SJCRH30 (cell line): ENCODE data around the gene INTS4.

DNA sequence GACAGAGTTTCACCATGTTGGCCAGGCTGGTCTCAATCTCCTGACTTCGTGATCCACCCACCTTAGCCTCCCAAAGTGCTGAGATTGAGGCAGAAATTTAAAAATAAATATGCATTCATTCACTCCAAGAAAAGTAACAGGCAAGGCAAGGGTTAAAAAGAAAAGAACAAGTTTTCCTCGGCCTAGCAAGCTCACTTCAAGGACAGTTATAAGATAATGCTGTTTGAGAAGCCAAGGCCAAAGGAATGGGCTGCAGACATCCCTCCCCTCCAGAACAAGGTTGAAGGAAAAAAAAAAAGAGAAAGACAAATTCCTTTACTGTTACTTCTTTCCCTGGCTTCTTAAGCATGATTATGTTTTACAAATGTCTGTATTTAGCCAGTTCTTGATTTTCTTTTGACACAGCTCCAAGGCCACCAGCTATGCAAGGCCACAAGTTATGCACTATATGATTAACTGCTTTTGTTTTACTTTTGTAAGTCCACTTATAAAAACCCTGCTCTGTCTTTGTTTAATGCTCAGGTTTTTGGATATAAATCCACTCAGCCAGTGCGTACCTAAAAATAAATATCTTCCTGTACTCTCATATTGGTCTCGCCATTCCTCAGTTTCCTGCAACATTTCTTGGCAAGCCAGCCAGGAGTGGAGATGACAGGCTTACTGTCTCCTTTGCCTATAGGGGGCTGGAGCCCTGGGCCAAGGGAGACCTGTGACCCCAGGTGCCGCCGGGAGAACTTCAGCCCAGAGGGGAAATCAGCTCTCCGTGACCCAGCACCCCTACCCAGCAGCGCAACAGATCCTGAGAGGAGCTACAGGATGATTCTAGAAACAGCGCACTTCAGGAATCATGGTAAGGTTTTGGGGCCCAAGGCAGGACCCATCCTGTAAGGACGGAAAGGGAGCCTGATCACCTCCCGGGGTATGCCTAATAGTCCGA, 18.6 kb upstream of the AQP11 start:
- RAMPAGE, long total RNA, result no peak

DNA sequence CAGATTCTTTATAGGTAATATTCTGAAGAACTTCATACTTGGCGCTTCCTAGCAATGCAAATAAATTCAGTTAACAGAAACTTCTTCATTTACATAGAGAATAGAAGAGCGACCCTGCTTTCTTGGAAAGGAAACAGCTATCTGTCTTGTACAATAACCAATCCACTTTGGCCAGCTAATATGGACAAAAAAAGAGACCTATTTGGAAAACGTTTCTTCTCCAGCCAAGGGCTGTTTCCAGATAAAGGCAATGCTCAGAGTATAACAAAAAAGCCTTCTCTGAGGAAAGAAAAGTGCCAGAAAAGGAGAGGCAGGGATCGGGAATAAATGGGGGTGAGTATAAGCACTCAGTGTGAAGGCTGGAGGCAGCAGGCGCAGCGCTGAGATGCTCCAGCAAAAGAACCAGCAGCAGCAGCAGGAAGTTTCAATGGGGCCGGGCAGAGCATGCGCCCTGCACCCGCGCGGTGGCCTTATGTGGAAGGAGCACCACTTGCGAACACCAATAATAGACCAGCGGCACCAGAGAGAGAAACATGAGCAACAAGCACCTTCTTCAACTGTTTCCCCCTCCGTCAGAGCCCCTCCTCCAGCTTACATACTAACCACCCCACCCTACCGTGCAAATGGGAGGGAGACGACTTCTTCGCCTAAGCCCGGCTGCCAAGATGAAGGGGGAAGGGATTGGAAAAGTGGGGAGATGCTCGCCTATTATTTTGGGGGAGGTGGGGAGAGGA, 1.3 kb downstream of the RSF1 start:
- RAMPAGE, long total RNA, result no peak

DNA sequence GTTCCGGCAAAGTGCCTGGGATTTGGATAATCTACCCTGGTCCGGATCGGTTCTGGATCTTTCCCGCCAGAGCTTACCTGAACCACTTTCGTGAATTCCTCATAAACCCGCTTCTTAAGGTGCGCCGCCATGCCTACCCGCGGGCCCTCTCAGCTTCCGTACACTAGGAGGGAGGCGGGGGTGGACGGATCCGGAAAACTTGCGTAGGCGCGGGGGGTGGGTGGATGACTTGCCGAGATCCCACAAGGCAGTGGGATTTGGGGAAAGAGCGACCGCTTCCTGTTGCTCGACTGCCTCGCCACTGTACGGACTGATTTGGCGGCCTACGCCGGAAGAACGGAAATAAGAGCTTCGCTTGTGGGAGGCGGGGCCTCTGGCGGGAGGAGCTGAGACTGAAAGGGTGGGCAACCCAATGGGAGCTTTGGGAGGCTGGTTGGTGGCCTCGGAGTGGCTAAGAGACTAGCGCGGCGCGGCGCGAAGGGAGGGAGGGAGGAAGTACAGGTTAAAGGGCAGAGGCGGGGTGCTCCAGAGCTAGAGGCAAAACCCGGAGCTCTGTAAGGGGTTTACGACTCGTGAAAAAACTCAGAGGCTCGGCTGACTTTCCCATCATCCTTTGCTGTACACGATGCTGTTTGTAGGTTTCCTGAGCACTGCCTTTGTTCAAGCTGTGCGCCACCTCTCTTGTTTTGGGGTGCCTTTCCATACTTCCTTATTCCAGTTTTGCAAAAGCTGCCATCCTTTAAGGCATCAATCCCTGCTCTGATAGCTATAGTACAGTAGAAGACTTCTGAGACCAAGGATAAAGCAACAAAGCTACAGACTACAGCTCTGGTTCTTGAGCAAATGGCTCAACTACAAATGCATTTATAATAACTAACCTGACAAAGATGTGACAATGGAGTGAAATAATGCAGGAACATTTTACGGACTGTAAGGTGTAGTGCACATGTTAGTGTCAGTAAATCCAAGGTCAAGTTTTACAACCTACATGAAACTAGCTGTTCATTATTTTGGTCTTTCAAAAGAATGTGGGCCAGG, at the start of gene INTS4:
TSS of gene INTS4 (minus strand) at position 156 of the 1,038 bp plus-strand sequence.
- RAMPAGE, long total RNA, result no peak

DNA sequence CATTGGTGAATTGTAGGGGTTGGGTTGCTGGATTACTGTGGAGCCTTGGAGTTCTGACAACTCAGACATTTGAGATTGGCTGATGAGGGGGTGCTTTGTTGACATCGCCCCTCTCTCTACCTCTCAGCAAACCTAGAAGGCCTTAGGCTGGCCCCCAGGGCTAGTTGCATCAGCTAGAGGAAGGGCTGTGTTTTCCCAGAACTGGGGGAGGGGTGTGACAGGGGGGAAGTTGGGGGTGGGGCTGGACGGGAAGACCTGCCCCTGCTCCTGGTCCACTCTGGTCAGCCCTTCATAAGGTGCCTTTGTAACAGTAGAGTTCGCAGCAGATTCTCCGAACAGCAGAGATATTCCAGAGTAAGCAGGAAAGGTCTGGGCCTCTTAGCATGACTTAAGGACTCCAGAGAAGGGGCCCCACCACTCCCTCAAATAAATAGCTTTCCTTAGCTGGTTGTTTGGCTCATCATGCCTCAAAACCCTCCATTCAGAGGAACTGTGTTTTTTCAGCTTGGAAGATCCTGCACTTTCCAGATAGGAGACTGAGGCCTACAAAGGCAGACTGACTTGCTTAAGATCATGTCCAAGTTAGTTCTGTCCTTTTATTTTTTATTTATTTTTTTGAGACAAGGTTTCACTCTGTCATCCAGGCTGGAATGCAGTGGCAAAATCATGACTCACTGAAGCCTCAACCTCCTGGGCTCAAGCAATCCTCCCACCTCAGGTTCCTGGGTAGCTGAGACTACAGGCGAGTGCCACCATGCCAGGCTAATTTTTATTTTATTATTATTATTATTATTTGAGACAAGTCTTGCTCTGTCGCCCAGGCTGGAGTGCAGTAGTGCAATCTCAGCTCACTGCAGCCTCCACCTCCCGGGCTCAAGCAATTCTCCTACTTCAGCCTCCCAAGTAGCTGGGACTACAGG, 12.3 kb upstream of the THRSP start:
- RAMPAGE, long total RNA, result no peak

DNA sequence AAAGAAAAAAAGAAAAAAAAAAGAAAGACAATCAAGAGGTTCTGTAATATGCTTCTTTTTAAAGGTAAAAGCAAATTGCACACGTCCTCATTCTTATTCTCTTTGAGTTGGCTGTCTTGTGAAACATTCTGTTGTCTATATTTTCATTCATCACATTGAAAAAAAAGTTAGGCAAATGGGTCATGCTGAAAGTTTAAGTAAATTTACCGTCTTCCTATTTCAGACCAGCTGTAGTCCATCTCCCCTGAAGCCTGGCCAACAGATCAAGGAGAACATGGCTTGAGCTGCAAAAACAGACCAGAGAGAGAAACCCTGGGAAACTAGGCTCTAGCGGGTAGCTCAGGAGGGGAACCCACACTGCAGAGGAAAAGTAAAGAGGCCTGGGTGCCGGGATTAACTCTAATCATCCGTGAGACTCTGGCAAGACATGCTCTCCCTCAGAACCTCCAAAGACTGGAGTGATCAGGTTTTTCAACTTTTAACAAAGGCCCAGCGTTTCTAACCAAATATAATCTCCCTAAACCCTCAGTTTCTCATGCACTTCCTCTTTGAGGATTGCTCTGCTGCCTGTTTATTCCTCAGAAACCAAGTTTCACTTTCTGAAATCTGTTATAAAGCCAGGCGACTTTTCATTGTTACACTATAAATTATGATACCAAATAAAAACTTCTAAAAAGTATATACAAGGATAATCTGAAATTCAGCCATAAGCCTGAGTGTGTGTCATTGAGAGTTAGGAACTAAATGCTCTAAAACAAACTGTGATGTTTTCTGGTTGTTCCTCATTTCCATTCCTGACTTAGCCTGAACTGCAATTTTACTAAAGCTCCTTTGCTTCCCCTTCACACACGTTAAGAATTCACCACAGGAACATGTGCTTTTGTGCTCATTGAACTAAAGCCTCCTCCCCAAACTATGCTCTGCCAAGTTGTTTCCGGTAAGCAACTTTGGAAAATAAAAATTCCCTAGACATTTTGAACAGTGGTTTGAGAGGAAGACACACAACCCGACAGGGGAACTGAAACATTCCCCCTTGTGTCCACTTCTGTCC, 67.4 kb downstream of the GAB2 start:
- RAMPAGE, long total RNA, result no peak

- RAMPAGE, long total RNA, result no peak
Measured at GRCh38 chr11:78369396-78369894, 48.2 kb downstream of the GAB2 start.

GRCh38 chr11:78387012-78387733, 30.4 kb downstream of the GAB2 start:
- RAMPAGE, long total RNA, result no peak

- RAMPAGE, long total RNA, result no peak
Measured at GRCh38 chr11:78400007-78400600, 17.5 kb downstream of the GAB2 start.

DNA sequence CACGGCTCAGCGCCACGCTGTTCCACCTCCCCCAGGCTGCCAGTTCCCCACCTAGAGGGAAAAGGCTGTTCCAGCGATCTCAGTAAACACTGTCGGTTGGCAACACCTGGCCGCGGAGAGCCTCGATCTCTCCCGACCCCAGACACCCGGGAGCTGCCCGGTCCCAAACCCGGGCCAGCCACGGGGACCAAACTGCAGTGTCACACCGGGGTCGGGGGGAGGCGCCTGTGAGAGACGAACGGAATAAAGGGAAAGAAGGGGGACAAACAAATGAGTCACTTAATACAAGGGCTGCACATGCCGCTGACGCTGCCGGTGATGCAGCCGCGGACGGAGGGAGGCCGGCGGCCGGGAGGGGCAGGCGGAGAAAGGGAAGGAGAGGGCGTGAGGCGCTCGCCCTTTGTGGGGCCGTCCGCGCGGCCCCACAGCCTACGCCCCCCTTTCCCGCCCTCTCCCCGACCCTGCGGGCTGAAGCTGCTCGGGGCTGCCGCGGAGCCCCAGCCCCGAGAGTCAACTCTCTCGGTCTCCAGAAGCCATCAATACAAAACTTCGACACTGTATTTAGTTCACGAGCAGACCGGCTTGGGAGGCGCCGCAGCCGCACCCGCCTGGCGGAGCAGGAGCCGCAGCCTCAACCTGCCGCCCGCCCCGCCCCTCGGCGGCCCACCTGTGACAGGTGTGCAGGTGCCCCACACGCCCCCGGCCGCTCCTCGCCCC, 653 bp downstream of the GAB2 start:
- RAMPAGE, long total RNA, result no peak

DNA sequence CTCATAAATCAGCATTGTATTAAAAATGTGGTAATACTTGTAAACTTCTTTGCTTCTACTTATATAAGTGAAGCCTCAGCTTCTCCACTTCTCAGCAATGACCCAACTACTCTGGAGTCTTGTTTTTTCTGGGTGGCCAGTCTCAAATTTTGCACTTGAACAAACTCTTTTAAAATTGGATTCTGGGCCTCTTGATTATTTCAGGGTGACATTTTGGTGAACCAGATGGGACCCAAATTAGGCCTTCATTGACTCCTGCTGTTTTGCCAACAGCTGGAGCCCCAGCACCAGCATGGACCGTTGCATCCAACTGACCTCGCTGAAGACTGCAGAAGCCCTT, 41.8 kb downstream of the NARS2 start:
- RAMPAGE, long total RNA, result no peak

GRCh38 chr11:78560641-78561282, 13.9 kb downstream of the NARS2 start:
- RAMPAGE, long total RNA, result no peak

GRCh38 chr11:78651193-78651423, 76.4 kb upstream of the NARS2 start:
- RAMPAGE, long total RNA, result no peak

DNA sequence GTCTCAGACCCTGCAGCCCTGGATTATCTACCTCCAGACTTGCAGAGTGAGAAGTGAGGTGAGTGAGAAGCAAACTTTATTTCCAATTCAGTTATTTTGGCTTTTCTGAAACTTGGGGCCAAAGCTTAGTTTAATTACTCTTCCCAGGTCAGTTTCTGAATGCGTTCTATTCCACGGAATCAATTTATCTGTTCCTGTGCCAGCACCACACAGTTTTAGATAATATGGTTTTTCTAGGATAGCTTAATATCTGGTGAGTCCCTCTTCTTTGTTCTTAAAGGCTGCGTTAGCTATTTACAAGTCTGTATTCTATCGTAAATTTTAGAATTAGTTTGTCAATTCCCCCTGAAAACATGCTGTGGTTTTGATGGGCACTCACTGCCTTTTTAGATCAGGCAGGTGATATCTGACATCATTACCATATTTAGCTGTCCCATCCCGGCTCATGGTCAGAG, 150.3 kb upstream of the NARS2 start:
- RAMPAGE, long total RNA, result no peak

- RAMPAGE, long total RNA, result no peak
Measured at GRCh38 chr11:78833098-78833348, 258.4 kb upstream of the NARS2 start.

DNA sequence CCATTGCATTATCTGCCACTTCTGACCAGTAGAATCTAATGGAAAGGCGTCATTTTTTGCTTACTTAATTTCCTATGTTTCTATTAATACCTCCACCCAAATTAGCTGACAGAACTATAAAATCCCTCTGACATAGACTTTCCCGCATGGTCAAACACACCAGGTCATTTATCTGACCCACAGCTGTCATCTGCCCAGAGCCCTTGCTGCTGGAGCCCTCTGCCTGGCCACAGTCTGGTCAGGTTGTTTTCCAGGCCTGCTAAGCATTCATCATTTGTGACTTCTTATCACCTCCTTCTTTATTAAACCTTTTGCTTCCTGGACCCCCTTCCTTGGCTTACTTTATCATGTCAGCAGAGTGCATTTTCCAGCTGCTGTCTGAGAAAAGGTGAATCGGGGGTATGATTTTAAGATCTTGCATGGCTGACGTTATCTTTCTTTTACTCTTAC, 258.7 kb upstream of the NARS2 start:
- RAMPAGE, long total RNA, result no peak

DNA sequence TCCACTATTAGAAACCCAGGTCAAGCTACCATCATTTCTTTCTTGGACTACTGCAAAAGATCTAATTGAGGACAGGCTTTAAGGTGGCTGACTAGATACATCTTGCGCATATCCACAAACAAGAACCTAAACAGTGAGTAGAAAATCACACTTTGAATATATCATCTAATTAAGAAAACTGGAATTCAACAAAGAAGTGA, 1040.5 kb downstream of the FAM181B start:
- RAMPAGE, long total RNA, result no peak

- RAMPAGE, long total RNA, result no peak
Measured at GRCh38 chr11:81869947-81870579, 863.6 kb downstream of the FAM181B start.

GRCh38 chr11:82403689-82404081, 330.0 kb downstream of the FAM181B start:
- RAMPAGE, long total RNA, result no peak

DNA sequence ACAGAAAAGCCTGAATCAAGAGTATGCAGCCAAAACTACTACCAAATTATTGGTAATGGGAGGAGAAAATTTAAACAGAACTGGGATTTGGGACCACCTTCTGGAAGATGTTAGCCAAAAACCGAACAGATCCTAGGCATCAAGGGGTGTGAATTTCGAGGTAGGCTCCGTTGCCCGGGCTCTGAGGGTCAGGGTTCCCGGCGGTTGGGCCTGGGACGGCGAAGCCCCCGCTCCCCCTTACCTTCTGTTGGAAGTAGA, 307 bp downstream of the PRCP start:
- RAMPAGE, long total RNA, result no peak

DNA sequence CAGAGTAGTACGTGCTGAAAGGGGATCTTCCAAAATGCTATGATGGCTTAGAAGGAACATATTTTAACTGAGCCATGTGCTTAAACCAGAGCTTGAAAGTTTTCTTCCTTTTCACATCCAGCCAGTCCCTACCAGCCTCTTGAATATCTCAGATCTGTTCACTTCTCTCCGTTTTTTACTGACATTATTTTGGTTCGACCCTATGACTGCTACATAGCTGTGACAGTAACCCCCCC, 539 bp downstream of the DDIAS start:
- RAMPAGE, long total RNA, result no peak